ENCODE measurements around a stretch of chr2.

DNA sequence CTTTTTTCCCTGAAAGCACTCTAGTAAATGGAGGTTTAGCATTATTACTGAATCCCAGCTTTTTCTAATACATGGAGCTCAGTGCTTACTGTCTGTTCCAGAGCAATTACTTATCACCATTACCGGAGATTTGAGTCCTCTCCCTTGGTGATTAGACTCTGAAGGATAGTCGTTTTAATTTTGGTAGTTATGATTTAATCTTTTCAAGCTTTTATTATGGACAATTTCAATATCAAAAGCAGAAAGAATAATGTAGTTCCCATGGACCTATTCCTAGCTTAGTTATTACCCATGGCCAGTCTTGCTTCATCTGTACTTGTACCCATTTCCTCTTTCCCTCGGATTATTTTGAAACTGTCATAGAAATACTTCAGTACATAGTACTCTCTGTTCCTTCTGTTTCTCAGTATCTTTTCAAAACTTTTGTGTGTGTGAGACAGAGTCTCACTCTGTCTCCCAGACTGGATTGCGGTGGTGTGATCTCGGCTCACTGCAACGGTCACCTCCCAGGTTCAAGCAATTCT is 238.6 kb downstream of the PRKCE start:
- PRO-cap, result no peak

DNA sequence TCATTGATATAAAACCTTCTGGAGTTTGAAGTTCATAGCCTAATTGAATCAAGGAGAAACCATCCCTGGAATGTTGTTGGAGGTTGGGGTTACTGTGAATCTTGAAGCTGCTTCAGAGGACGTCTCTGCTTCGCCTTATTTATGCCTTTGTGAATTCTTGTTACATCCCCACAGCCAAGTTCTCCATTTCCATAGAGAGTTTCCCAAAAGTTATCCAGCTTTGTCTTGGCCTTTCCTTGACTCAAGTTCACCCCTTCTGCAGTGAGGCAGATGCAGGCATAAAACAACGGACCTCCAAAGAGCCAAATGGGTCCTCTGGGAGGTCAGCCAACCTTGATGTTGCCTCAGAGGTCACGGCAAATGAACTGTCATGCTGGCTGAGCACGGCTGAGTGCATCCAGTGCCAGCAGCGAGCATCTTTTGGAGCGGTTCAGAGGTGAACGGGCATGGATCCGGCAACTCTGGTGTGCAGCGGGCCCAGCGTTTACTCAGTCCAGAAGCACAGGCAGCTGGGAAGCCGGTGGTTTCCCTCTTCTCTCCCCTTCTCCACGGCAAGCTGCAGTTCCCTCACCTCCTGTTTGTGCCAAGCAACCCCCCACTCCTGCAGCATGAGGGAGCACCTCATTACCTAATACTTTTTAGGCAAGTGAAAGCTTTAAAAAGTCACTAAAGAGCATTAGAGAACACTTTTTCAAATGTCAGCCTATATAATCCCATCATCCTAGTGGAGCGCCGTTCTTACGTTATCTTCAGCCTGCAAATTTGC is 317.8 kb downstream of the PRKCE start:
- PRO-cap, result no peak

DNA sequence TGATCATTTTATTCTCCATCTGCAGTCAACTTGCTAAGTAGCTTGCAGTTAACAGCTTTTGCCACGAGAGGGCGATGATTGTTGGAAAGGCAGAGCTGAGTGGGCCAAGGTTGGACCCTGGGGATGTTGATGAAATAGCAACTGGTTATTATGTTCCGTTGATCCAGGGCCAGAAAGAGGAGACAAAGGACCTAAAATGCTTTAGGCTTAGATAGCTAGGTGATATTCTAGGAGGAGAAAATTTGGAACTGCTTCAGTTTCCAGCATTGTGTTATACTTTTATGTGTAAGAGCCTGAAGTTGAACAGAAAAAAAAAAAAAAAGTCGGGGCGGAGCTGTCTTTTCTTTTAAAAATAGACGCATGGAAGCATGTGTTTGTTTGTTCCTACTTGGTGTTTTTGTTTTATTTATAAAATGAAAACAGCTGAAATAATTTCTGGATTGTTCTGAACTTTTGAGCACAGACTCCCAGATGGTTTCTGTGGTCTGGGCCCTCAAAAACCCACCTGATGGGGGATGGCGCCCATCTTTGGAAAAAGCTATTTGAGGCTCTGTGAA is 234.1 kb upstream of the EPAS1 start:
- PRO-cap, result no peak

- PRO-cap, result no peak
These were observed 72.4 kb upstream of the EPAS1 start for GRCh38 chr2:46224669-46225442.

GRCh38 chr2:46304612-46305136 is 7.5 kb downstream of the EPAS1 start:
- PRO-cap, result bidirectional peak, plus-strand start at chr2:46304924, minus-strand start at chr2:46304781

- PRO-cap, result no peak
These were observed 50.7 kb downstream of the EPAS1 start for GRCh38 chr2:46347623-46348630.

DNA sequence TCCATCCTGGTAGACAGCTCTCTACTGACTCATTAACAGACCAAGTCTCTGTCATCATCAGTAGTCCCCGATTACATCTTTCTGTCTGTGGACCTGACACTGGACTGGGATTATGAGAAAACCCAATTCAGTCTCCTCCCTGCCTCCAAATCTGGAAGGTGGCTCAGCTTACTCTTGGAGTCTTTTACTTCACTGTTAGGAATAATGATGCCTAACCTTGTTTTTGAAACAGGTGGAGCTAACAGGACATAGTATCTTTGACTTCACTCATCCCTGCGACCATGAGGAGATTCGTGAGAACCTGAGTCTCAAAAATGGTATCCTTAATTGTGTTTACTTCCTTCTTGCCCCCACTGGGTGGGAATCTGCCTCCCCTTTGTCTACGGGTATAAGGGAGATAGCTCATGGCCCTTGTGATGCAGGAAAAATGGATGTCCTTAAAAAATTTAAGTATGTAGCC is 59.3 kb downstream of the EPAS1 start:
- PRO-cap, result unidirectional peak, plus-strand start at position 218 of the sequence

- PRO-cap, result no peak
These were observed 85.6 kb downstream of the EPAS1 start for GRCh38 chr2:46382863-46383186.

- PRO-cap, result no peak
These were observed 89.2 kb downstream of the EPAS1 start for GRCh38 chr2:46386274-46387020.

DNA sequence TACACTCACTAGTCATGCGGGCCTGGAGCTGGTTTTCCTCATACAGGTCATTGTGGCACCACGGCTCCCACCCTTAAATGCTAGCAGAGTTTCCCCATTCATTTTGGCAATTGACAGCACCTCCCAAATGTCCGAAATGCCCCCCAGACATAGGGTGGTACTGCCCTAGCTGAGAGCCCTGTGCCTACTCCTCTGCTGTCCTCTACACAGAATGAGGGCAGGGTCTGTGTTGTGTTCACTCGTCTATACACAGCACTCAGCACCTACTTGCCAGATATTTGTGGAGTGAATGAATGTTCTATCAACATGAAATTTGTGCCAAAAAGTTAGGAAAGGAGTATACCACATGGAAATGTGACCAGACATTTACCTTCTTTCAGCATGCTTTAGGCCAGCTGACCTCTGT is 26.2 kb upstream of the ATP6V1E2 start:
- PRO-cap, result no peak

DNA sequence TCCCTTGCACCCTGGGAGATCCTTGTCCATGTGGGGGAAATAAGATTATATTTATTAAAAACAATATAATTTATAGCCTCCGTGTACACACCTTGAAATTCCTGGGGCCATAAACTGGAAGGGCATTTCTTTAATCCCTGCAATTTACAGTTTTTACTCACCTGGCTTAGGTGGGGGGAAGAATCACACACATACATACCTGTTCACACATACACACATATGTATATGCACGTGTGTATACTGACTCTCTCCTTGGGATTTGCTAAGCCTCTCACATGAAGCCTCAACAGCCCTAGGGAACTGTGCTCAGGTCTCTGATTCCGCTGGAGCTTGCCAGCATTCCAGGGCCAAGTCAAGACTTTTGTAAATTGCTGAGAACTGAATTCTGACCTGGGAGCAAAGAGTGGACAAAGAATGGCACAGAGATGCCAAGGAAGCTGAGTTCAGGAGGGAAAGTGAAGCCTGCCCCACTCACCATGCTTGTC is 39.5 kb downstream of the CRIPT start:
- PRO-cap, result no peak

GRCh38 chr2:46719508-46720118 is 20.5 kb downstream of the SOCS5 start:
- PRO-cap, result no peak

GRCh38 chr2:46740046-46740780 is 41.1 kb downstream of the SOCS5 start:
- PRO-cap, result no peak

GRCh38 chr2:46873540-46873968 is 42.1 kb downstream of the MCFD2 start:
- PRO-cap, result no peak

DNA sequence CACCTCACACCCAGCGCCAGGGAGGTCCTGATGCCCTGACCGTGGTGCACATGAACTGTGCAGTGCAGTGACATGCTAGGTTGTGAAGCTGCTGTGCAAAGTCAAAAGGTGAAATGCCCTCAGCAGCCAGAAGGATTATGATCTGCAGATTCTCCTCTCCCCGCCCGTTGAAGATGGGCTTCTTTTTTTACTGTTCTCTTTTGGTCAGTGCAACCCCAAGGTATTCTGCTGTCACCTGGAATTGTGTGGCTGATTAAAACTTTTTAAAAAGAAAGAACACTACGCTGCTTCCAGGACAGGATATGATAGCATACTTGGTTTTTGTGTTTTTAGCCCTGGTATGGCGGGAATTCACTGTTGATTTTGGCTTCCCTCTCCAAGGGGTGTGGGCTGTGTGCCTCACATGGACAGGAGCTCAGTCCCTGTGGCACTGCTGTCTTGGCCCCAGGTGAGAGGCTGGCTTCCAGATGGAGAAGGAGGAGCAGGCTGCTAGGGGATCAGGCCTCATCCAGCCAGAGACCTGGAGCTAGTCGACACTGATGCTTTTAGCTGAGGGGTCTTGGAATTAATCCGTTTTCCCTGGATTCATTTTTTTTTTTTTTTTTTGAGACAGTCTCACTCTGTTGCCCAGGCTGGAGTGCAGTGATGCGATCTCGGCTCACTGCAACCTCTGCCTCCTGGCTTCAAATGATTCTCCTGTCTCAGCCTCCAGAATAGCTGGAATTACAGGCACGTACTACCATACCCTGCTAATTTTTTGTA is 24.1 kb downstream of the TTC7A start:
- PRO-cap, result no peak

- PRO-cap, result no peak
These were observed 54.1 kb downstream of the TTC7A start for GRCh38 chr2:46994920-46995644.

GRCh38 chr2:47016241-47016870 is 75.3 kb downstream of the TTC7A start:
- PRO-cap, result no peak

DNA sequence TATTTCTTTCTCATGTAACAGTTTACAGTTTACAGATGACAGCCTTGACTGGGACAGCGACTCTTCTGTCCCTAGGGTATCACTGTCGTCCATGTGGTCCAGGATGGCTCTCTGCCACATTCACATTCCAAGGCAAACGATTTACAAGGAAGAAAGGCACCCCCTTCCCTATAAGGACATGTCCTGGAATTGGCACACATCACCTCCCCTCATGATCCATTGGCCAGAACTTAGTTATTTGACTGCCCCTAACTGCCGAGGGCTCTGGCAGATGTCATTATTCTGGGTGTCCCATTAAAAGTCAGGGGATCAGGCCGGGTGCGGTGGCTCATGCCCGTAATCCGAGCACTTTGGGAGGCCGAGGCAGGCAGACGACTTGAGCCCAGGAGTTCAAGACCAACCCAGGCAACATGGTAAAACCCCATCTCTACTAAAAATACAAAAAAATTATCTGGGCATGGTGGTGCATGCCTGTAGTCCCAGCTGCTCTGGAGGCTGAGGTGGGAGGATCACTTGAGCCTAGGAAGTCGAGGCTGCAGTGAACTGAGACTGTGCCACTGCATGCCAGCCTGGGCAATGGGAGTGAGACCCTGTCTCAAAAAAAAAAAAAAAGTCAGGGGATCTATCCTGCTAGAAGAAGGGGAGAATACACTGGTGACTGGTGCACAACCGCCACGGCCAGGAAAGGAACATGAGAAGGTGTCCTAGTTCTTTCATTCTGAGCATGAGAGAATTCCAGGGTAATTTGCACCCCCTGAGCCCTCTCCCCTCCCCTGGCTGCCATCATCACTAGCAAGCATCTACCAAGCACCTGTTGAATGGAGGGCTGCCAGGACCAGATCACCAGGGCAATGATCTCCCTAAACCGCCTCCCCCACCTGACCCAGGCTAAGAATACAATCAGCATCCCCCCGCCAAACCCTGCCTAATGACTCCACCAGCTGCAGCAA is 100.6 kb downstream of the STPG4 start:
- PRO-cap, result no peak

GRCh38 chr2:47071864-47072625 is 83.1 kb downstream of the STPG4 start:
- PRO-cap, result bidirectional peak, plus-strand start at chr2:47072277, minus-strand start at chr2:47072186; bidirectional peak, plus-strand start at chr2:47072312, minus-strand start at chr2:47072307

GRCh38 chr2:47230420-47230918 is 54.2 kb upstream of the CALM2 start:
- PRO-cap, result no peak